Metastatic Lung Carcinoma in the Adrenal Gland (tissue), 1 donor: Measurements from ENCODE around the genes SLC2A13 and PUS7L.

GRCh38 chr12:32548311-32549322, 130.5 kb upstream of the DNM1L start:
- PRO-cap, result no peak

- PRO-cap, result no peak
Observed at GRCh38 chr12:33587712-33588812, 148.4 kb upstream of the SYT10 start.

GRCh38 chr12:34335876-34336366, 313.6 kb downstream of the ALG10 start:
- PRO-cap, result unidirectional peak, minus-strand start at chr12:34336031

- PRO-cap, result no peak
Observed at GRCh38 chr12:39441761-39442265, 1.1 kb downstream of the KIF21A start.

- PRO-cap, result no peak
Observed at GRCh38 chr12:39831844-39832500, 206.0 kb downstream of the C12orf40 start.

GRCh38 chr12:39912382-39913126, 193.3 kb downstream of the SLC2A13 start:
- PRO-cap, result no peak

GRCh38 chr12:40033274-40033788, 72.5 kb downstream of the SLC2A13 start:
- PRO-cap, result no peak

- PRO-cap, result no peak
Observed at GRCh38 chr12:40058755-40059165, 47.1 kb downstream of the SLC2A13 start.

DNA sequence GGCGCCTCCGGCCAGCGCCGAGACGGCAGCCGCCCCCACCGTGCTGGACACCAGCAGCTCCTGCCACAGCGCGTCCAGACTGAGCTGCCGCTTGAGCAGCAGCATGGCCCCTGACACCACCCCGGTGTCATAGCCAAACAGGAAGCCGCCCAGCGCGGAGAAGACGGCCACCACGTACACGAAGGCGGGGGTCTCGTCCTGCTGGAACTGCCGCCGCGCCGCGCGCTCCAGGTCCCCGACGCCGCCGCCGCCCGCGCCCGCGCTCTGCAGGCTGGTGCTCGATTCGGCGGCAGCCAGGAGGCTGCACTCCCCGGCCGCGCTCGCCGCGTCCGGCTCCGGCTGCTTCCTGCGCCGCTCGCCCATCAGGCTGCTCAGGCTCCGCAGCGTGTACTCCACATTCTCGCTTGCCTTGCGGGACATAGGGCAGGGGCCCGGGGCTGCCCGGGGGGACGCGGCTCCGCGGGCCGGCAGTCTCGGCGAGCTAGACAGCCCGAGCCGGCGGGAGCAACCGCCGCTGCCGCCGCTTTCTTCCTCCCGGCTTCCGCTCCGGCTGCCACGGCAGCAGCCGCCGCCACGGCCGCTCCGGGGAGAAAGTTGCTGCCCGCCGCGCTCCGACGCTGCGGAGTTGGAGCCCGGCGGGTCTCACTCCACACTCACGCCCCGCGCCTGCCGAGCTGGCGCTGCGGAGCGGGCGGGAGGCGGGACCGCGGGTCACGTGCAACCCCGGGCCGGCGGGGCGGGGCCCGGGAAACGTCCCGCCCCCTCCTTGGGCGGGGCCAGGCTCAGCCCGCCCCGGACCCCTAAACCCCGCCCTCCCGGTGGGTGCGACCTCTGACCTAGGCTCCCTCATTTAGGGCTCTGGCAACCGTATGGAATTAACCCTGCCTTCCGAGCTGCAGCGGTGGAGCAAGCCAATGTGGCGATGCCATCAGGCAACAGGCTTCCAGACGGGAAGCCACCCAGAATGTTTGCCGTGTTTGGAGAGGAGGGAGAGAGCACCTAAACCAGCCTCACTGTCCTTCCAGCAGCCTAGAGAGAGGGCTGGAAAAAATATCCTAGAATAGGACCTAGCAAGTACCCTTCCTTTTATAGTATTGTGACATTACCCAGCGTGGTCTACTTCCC, at the start of gene SLC2A13:
TSS of gene SLC2A13 (minus strand) at position 693 of the 1,125 bp plus-strand sequence.
- PRO-cap, result bidirectional peak, plus-strand start at position 77 of the sequence, minus-strand start at position 76 of the sequence; bidirectional peak, plus-strand start at position 810 of the sequence, minus-strand start at position 668 of the sequence

GRCh38 chr12:42082320-42082811, 62.3 kb downstream of the GXYLT1 start:
- PRO-cap, result no peak

DNA sequence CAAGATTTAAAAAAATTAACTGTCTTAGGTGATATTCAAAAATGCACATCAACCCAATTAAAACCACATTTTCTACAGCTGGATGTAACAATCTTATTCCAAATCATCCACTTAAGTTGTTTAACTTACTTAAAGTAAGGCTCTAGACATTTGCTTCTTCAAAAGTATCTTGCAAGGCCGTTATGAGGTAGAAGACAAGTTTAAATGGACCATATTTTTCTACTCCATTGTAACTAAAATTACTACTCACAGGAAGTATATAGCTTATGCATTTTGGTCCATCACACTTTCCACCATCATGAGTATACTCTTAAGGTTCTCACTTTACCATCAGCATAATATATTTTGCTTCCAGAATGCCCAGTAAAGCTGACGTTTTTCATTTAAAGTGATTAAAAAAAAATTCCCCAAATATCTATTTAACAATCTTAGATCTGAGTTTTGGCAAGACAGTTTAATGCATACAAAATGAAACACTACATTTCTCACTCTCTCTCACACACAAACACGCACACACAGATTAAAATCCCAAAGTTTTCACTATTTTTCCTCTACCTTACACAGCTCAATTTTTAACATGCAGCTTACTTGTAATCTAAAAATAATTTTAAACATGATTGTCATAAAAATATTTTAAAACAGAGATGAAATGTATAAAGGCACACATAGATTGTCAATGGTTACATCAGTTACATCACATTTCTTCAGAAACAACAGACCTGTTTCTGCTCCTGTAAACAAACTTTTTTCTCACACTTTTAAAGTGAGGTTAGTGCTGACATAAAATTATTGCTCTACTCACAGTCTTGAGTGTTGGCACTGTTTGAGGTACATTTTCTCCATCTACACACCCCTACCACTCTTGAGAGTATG, 57.8 kb downstream of the GXYLT1 start:
- PRO-cap, result no peak

GRCh38 chr12:42177403-42178592, 33.1 kb upstream of the GXYLT1 start:
- PRO-cap, result no peak

DNA sequence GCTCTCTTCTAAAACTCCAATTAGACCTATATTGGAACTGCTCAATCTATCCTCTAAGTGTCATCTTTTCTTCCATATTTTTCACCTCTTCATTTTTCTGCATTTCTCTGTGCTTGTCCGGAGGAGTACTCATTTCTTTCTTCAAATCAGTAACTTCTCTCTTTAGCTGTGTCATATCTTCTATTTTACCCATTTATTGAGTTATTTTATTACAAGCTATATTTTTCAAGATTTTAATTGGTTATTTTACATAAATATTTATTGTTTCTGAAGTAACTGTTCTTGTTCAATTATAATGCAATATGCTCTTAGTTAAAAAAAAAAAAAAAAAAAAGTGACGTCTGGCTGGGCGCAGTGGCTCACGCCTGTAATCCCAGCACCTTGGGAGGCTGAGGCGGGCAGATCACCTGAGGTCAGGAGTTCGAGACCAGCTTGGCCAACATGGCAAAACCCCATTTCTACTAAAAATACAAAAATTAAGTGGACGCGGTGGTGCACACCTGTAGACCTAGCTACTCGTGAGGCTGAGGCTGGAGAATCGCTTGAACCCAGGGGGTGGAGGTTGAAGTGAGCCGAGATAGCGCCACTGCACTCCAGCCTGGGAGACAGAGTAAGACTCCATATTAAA, 31.9 kb downstream of the YAF2 start:
- PRO-cap, result no peak

DNA sequence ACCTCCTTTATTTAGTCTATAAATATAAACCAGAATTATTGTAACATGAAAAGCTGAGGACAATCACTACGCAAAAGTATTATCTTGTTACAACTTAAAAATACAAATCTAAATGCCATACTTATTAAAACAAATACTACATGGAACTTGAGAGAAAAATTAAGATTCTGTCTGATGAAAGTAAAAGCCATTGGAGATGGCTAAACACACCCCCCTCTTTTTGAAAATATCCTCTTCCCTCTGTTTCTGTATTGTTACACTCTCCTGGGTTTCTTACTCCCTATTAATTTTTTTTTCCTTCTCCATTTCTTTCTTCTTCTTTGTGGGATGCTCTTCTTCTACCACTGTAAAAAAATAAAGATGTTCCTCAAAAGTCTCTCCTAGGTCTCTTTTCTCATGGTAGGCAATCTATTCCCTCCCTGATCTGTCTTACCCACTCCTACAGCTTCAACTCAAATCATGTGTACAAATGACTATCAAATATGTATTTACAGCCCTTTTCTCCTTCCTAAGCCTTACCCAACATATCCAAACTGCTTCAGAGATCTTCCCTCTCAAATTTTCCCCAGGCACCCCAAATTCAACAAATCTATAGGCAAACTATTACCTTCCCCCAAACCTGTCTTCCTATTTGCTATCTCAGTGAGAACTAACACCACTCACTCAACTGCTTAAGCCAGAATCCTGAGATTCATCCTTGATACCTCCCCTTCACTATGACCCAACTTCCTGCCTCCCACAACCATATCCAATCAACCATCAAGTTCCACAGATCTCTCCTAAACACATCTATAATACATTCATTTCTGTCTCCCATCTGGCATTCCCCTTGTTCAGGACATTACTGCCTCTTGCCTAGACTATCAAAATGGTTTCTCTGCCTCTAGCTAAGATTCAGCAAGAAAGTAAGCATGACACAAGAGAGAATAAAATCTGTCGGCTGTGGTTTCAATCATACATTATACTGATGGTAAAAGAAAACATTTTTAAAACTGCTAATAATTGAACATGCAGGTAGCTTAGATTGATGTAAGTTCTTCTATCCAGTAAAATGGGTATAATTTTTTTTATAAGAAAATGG, 21.5 kb downstream of the YAF2 start:
- PRO-cap, result no peak

DNA sequence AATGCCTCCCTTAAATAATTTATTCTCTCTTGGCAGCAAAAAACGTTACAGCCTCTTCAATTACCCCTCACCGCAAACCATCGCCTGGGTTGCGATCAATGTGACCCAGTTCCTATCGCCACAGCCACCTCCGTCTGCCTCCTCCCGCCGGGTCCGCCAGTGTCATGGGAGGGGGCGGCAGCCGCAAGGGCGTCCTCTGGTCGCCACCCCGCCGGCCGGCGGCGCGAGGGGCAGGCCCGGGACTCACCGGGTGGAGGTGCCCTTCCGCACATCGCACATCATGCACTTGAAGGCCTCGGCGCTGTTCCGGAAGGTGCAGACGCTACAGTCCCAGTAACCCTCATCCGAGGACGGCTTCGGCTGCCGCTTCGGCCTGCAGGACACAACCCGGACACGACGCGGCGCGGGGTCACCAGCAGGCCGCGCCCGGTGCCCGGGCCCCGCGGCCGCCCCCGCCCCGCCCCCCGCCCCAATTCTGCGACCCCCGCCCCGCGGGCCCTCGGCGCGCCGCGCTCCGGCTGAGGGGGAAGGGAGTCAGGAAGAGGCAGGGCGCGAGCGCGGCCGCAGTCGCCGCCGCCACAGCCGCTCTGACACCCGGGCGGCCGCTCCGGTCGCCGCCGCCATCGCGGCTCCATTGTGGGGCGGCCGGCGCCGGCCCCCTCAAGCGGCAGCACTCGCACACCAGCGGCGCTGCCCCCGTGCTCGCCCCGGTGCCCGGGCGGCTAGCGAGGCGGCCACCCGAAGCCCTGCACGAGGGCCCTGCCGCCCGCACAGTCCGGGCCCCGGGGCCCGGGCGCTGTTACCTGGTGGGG, 490 bp downstream of the YAF2 start:
- PRO-cap, result bidirectional peak, plus-strand start at position 394 of the sequence, minus-strand start at position 384 of the sequence

DNA sequence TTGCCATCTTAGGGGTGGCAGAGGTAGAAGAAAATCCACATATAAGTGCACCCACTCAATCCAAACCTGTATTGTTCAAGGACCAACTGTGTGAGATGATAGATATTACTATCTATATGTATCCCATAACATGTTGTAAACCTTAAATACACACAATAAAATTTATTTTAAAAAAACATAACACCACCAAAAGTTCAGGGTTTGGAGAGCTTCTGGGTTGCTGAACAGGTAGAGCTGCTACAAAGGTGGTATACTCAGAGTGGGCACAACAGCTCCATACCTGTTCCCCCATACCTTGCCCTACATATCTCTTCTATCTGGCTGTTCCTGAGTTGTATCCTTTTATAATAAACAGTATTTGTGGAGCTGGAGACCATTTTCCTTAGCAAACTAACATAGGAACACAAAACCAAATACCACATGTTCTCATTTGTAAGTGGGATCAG, 107.8 kb downstream of the PPHLN1 start:
- PRO-cap, result no peak

DNA sequence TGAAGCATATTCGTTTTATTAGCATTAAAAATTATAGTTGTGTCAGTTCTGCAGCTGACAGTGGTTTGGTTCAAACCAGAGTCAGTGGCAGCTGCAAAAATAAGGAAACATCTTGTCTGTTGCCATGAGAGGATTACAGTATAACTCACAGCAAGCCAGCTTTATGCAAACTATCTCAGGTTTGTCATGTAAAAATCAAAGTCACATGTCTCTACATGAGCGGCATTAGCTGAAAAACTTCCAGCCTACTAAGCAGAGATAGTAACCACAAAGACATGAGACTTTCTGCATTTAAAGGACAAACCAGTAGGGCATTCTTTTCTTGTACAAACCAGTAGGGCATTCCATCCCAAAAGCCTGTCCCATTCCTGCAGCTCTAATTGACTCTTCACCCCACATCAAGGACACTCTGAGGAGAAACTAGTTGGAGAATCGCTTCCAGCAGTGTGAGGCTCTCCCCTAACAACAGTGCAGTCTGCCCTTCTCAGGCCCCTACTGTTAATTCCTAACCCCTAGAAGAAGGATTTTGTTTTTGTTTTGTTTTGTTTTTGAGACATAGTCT, 279.7 kb downstream of the ADAMTS20 start:
- PRO-cap, result no peak

- PRO-cap, result bidirectional peak, plus-strand start at chr12:43759048, minus-strand start at chr12:43758568
Observed at GRCh38 chr12:43758018-43758828, at the start of gene PUS7L. Gene PUS7L, minus strand, starts transcription at chr12:43758790.

DNA sequence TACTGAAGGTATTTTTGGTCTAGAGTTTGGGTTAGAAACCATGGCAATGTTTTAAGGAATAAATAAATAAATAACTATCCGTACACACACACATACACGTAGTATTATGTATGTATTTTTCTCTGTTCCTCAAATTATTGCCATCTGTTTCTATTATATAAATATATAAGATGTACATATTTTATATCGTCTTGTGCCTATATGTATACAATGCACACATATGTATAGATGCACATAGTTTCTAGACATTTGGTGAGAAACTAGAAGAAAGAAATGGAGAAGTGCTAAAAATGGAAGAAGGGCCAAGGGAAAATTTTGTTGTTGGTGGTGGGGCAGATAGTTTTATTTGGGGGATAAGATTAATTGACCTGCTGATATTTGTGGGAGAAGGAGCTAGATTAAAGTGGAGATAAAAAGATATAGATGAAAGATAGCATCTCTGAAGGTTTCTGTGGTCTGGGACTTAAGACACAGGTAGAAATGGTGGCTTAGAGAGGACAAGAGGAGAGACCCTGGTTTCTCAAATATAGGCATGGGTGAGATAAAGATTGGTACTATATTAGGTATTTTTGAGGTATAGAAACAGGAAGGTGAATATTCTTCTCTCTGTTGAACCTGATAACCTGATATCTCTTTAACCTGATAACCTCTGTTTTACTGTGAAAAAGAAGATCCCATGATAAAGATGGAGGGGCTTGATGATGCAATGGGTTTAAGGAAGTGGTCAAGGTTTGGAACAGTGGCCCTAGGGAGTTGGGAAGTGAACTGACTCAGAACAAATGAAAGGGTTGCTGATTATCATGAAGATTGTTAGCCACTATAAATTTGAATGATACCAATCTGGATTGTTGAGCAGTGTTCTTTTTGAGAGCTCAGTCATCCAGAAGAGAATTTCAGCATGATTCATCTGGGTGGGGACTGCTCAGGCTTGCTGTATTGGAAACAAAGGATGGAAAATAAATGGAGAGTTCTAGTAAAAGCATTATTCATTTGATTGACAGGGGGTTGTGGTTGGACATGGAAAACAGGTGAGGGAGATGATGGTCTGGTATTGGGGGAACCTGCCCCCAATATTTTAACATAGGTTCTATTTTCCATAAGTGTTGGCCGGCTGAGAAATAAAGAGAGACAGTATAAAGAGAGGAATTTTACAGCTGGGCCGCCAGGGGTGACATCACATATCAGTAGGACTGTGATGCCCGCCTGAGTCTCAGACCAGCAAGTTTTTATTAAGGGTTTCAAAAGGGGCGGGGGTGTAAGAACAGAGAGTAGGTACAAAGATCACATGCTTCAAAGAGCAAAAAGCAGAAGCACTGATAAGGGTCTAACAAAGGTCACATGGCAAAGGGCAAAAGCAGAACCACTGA, 11.4 kb downstream of the TMEM117 start:
- PRO-cap, result no peak

- PRO-cap, result no peak
Observed at GRCh38 chr12:44875368-44875920, 671 bp downstream of the NELL2 start.